HEK293 (cell line): Measurements from ENCODE around the genes TBC1D2B and IDH3A.

DNA sequence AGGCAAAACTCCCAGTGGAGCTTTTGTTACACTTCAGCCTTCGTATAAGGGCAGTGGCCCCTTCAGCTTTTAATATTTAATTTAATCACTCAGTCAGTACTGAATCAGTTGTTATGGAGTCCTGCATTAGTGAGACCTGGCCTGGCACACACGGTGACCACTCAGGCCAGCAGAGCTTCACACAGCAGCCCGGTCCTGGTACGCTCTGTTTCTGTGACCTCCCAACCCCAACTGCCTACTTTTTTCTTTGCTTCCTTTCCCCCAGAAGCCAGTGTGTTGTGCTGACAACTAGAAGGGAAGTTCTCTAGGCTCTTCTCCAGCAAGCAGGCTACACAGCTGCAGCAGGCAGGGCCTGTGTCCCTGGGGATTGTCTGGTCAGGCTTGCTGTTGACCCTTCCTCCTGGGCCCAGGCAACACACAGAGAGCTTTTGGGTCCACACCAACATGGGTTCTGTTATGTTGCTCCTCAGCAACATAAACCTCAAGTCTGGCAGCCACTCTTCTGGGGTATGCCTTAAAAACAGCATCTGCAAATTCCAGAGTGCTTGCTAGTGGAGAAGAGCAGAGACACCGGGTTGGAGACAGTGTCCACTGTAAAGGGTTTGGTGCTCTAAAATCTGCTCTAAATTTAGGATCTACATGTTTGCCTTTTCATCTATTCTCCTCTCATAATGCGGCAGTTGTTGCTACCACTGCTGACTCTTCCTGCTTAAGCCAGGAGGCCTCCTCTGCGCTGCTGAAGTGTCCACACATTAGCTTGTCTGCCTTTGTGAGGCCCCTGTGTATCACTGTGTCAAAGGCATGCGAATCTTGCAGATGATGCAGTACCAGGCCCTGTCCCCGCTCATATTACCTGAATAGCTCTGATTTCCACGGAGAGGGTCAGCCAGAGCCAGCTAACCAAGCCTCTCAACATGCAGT lies 36.3 kb upstream of the TSPAN3 start:
- PRO-cap: no peak
- RRBS, 2 experiments: no CpG with 5 or more reads among the region's 10 CpGs

DNA sequence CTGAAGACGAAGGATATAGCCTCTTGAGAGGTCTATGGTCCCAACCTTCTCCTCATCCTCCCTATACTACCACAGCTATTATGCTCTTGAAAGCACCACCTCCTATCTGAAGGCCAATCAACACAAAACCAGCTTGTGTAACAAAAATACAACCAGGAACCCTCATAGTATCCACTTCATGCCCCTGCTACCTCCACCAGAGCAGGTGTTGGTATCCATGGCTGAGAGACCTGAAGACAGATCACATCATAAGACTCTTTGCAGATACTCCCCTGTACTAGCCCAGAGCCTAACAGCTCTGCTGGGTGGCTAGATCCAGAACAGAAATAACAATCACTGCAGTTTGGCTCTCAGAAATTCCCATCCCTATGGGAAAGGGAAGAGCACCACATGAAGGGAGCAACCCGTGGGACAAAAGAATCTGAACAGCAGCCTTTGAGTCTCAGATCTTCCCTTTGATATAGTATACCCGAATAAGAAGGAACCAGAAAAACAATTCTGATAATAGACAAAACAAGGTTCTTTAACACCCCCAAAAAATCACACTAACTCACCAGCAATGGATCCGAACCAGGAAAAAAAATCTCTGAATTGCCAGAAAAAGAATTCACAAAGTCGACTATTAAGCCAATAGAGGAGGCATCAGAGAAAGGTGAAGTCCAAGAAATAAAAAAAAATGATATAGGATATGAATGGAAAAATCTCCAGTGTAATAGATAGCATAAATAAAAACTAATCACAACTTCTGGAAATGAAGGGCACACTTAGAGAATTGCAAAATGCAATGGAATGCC lies 152.4 kb downstream of the PEAK1 start:
- PRO-cap: no peak
- RRBS, 2 experiments: no CpG with 5 or more reads among the region's 5 CpGs

GRCh38 chr15:77542982-77544029 lies 89.4 kb downstream of the LINGO1 start:
- PRO-cap: bidirectional peak, plus-strand start at chr15:77543565, minus-strand start at chr15:77543468
- RRBS, 2 experiments: 7 to 13% methylated on average over 7 to 9 of the region's 35 CpGs

- PRO-cap: no peak
- RRBS, 2 experiments: no CpG with 5 or more reads among the region's 7 CpGs
These were observed 24.0 kb downstream of the LINGO1 start for GRCh38 chr15:77608678-77609098.

GRCh38 chr15:77738838-77739547 lies 106.3 kb upstream of the LINGO1 start:
- PRO-cap: no peak
- RRBS, 2 experiments: no CpG with 5 or more reads among the region's 18 CpGs

GRCh38 chr15:77888864-77889657 lies 188.4 kb downstream of the TBC1D2B start:
- PRO-cap: no peak
- RRBS, 2 experiments: no CpG with 5 or more reads among the region's 17 CpGs

GRCh38 chr15:77910359-77910901 lies 167.1 kb downstream of the TBC1D2B start:
- PRO-cap: unidirectional peak, plus-strand start at chr15:77910615; unidirectional peak, minus-strand start at chr15:77910790
- RRBS, 2 experiments: no CpG with 5 or more reads among the region's 10 CpGs

DNA sequence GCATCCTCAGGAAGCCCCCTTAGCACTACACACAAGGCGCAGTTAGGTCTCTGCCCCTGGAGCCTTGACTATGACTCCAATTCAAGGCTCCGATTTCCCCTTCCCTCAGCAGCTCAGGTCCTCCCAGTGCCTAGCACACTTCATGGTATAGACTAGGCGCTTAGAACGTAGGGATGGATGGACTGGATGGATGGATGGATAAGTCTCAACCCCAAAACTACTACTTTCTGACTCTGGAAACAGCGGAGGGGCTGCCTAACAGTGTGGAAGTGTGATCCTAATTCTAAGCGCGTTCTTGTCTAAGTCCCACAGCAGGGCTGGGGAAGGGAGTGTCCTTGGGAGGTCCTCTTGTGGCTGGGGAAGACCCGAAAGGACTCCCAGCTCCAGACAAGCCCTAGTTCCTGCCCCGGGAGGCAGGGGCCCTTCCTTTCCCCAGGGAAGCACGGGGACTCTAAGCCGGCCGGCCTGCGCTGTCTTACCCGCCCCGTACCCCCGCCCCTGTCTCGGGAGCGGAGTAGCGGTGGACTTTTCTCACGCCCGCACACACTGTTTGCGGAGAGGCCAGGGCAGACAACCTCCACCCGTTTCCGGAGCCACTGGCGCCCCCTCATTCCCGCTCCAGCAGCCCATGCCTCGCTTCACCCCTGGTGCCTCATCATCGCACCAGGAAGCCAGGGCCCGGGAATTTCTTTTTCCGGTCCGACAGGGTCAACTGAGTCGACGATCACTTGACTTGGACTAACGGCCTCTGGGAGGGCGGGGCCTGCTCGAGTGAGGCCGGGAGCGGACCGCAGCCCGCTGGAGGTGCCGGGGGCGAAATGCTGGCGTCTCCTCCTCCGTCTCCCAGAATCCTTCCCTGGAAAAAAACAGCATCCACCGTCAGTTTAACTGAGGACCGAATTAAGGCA lies 133.4 kb downstream of the TBC1D2B start:
- PRO-cap: bidirectional peak, plus-strand start at position 542 of the sequence, minus-strand start at position 552 of the sequence; bidirectional peak, plus-strand start at position 846 of the sequence, minus-strand start at position 683 of the sequence
- RRBS, 2 experiments: 2 to 3% methylated on average over 4 of the region's 46 CpGs

GRCh38 chr15:78002803-78003822 lies 74.4 kb downstream of the TBC1D2B start:
- PRO-cap: no peak
- RRBS, 2 experiments: no CpG with 5 or more reads among the region's 21 CpGs

DNA sequence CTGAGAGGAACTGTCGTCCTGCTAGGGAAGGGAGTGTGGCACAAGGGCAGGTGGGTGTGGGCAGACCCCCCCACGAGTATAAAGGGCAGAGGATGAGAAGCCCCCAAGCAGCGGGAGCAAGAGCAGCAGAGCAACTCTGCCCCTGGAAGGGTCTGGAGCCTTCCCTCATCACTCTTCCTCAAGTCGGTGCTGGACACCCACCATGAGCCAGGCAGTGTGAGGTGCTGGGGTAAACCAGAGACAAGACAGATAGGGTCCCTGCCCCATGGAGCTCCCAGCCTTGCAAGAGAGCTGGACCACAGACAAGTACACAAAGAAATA lies 39.6 kb downstream of the TBC1D2B start:
- PRO-cap: no peak
- RRBS, 2 experiments: no CpG with 5 or more reads among the region's 4 CpGs

DNA sequence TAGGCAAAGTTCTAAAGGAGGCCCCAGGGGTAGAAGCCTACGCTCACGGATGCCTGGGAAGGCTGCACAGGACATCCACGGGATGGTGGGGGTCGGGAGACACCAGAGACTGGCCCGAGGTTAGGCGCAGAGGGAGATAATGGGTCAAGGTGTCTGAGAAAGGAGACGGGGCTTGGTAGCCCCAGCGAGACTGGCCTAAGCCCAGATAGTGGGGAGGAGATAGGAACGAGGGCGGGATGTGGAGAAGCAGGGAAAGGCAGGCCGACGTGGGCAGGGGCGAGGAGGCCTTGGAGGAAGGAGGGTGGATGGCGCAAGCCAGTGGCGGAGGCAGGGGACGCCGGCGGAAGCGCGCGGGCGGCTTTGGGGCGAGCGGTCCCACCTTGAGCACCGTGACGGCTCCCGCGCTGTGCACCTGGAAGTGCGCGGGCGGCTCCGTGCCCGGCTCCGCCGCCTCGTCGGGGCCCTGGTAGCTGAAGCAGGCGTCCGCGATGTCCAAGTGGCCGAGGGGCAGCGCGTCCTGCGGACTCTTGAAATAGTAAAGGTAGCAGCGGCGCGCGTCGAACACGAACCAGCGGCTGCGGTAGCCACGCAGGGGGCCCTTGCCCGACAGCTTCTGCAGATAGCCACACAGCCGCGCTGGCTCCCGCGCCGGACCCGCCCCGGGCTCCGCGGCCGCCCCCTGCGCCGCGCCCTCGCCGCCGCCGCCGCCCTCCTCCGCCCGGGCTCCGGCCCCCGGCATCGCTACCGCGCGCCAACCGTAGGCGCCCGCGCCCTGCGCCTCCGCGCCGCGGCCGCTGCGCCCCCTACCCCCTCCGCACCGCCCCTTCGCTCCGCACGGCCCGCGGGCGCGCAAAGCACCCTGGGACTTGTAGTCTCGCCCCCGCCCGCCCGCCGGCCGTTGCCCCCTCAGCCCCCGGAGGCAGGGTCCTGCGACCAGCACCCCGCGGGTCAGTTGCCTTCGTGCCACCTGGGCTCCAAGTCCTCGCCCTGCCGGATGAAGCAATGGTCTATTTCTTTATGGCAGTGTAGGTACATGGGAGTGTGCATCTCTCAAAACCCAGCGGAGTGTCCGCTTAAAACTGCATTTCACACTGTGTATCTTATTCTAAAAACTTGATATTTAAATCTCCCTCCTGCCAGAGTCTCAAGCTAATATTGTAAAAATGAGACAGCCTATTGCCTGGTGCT lies at the start of gene TBC1D2B:
Gene TBC1D2B (minus strand): TSS at position 798 of the 1,188 bp plus-strand sequence.
- PRO-cap: bidirectional peak, plus-strand start at position 318 of the sequence, minus-strand start at position 193 of the sequence; bidirectional peak, plus-strand start at position 626 of the sequence, minus-strand start at position 805 of the sequence
- RRBS, 2 experiments: 1 to 2% methylated on average over 34 of the region's 115 CpGs

- PRO-cap: no peak
- RRBS, 2 experiments: no CpG with 5 or more reads among the region's 3 CpGs
These were observed 2.6 kb upstream of the CIB2 start for GRCh38 chr15:78133813-78134235.

- PRO-cap: bidirectional peak, plus-strand start at chr15:78149362, minus-strand start at chr15:78149124
- RRBS, 2 experiments: 2 to 3% methylated on average over 5 of the region's 36 CpGs
These were observed at the start of gene IDH3A for GRCh38 chr15:78148999-78149438. IDH3A (plus strand) TSS chr15:78149362.

- PRO-cap: no peak
- RRBS, 2 experiments: no CpG with 5 or more reads among the region's 4 CpGs
These were observed 21.1 kb downstream of the ACSBG1 start for GRCh38 chr15:78213288-78213596.

- PRO-cap: no peak
- RRBS, 2 experiments: no CpG with 5 or more reads among the region's 8 CpGs
These were observed 4.4 kb downstream of the DNAJA4 start for GRCh38 chr15:78268551-78269308.

DNA sequence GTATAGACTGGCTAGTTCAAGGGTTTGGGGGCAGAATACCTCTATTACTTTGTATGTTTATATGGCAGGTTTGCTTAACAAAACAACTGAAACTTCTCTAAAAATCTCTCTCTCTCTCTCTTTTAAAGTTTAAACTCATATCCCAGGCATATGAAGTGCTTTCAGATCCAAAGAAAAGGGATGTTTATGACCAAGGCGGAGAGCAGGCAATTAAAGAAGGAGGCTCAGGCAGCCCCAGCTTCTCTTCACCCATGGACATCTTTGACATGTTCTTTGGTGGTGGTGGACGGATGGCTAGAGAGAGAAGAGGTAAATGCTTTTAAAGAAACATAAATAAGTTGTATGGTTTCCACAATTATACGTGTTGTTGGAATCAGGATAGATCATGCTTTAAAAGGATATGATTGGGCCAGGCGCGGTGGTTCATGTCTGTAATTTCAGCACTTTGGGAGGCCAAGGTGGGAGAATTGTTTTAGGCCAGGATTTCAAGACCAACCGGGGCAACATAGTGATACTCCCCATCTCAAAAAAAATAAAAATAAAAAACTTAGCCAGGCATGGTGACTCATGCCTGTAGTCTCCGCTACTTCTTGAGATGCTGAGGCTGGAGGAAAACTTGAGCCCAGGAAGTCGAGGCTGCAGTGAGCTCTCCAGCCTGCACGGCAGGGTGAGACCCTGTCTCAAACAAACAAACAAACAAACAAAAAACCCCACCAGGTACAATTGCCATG lies 6.2 kb downstream of the DNAJA4 start:
- PRO-cap: no peak
- RRBS, 2 experiments: no CpG with 5 or more reads among the region's 9 CpGs

DNA sequence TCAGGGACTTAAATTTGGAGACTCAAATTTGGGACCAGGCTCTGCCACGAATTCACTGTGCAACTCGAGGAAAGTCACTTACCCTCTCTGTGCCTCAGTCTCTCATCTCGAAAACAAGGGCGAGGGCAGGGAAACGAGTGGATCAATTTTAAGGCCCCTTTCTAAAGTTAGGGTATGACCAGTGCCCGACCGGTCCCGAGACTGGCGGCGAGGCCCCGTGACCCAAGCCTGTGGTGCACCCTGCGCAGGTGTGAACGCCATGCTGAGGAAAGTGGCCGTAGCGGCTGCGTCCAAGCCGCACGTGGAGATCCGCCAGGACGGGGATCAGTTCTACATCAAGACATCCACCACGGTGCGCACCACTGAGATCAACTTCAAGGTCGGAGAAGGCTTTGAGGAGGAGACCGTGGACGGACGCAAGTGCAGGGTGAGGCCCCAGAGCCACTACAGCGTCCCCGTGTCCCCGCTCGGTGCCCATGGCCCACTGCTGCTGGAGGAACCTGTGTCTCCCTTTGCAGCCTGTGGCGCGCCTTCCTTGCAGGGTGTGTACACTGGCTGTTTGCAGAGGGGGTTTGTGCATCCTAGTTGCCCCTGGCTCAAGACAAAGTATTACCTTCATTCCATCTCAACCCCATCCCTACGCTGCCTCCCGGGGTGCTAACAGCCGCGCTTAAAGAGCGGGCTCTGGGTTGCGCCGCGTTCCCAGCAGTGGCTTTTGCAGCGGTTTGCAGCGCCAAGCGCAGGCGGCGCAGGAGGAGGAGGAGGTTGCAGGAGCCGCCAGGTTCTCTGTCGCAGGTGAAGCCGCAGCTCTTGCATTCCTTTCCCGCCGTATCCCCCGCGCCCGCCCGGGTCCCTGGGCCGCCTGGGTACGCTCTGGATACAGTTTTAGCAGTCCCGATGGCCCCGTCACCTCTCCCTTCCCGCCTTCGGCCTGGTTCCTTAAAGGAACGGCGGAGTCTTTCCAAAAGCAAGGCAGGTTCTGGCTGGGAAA lies 937 bp downstream of the CRABP1 start:
- PRO-cap: no peak
- RRBS, 2 experiments: no CpG with 5 or more reads among the region's 62 CpGs

DNA sequence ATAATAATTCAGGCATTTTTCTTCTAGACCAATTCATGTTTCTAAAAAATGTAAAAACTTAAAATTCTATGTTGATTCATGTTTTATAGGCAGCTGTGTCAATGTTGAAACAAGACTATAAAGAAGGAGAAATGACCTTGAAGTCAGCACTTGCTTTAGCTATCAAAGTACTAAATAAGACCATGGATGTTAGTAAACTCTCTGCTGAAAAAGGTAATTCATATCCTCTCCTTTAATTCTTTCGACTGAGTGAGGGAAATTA lies 6.2 kb downstream of the PSMA4 start:
- PRO-cap: no peak
- RRBS, 2 experiments: no CpG with 5 or more reads among the region's 1 CpG

DNA sequence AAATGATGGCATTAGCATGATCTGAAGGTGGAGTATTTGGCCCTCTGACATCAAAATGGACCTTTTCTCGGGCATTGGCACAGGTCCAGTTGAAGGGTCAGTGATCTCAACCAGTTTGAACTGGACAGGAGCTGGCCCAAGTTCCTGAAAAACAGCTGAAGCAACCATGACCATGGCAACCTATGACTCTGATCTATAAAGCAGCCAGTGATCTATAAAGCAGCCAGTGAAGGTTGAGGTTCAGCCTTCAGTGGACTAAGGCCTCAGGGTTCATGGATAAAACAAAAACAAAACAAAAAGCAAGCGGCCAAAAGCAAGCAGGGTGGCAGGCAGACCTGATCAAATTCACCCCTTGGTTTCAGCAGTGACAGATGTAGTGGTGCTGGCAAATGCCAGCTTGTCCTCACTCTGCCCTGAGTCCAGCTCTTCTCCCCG lies 10.0 kb upstream of the CHRNB4 start:
- PRO-cap: no peak
- RRBS, 2 experiments: no CpG with 5 or more reads among the region's 3 CpGs

GRCh38 chr15:78750842-78751476 lies 60.3 kb downstream of the ADAMTS7 start:
- PRO-cap: bidirectional peak, plus-strand start at chr15:78751283, minus-strand start at chr15:78751103
- RRBS, 2 experiments: no CpG with 5 or more reads among the region's 25 CpGs